Skin of body (tissue), 2 donors: ENCODE measurements around the genes ZCCHC18, VSIG1, IRS4, TMEM164 and CHRDL1.

GRCh38 chrX:104112127-104113117 lies at the start of gene ZCCHC18:
ZCCHC18 (plus strand) TSS chrX:104112523.
- RAMPAGE, long total RNA = no peak

DNA sequence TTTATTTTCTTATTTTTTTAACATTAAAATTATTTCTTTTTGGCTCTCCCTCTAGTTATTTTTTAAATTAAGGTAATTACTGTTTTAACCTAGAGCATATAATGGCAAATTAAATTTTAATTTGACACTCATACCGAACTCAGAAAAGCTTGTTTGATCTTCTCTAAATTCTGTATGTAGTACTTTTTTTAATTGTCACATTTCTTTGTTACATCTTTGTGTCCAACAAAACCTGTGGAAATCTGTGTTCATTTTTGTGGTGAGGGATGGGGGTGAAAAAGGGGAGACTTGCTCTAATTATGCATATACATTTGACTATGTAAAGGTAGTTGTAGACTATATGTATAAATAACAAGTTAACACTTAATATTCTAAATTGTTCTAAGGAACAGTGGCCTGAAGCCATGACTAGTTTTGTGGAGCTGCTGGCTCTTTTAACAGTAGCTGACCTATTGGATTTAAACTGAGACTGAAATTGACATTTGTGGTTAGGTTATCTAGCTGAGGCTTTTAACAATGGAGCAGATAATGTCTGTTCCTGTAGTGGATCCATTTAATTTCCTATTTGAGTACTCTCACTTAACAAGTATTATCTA lies 27.9 kb downstream of the FAM199X start:
- RAMPAGE, long total RNA = no peak

- RAMPAGE, long total RNA = no peak
Observed at GRCh38 chrX:106007598-106008431, 30.7 kb downstream of the SERPINA7 start.

DNA sequence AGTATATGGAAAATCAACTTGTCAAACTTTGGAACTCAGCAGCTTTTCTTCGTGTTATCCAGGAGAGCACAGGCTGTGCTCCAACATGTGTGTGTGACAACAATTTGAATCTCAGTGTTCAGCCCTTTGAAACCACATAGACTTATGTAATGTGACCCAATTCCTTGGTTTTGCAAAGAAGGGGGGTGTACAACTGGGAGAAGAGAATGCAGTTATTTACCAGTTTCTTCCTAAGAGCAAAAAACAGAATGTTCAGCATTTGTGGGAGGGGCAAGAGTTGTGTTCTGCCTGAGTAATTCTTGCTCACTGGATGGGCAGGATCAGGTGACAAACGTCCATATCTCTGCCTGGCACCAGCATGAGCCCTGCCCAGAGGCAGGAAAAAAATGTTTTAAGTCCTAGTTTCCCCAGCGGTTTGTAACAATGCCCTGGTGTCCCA lies 72.0 kb downstream of the PRPS1 start:
- RAMPAGE, long total RNA = no peak

DNA sequence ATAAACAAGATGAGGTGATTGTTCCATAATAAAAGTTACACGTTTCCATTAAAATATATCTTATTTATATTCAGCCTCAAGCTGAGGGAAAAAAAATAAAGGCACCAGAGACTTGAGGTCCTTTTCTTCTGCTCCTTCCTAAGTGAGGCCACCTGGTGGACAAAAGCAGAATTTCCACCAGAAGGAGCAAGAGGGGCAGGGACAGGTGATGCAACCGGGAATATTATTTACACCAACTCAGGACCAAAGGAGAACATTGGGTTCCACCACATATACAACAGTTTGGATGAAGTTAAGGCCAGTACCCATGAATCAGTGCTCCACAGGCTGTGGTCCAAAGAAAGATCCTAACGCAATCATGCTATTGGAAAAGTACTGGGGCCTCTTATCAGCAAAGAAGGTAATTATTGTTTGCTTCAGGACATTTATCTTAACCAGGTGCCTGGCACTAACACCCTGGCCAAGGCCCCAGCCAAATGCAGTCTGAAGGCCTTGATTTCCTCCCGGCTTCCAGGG lies 57.4 kb downstream of the TSC22D3 start:
- RAMPAGE, long total RNA = no peak

GRCh38 chrX:107726745-107727314 lies 48.8 kb downstream of the TSC22D3 start:
- RAMPAGE, long total RNA = no peak

DNA sequence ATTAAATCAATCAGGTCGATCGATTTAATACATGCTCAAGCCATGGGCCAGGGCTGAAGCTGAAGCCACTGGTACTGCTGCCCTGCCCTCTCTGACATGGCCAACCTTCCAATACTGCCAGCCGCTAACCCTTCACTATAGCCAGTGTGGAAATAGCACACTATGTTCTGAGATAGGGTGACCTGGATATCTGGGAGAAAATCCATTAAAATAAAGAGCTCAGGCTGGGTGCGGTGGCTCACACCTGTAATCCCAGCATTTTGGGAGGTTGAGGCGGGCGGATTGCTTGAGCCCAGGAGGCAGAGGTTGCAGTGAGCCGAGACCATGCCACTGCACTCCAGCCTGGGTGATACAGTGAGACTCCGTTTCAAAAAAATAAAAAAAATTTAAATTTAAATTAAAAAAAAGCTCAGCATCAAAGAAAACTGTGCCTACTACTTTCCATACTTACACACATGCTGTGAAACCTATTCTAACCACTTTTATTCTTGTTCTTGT lies 31.4 kb downstream of the TSC22D3 start:
- RAMPAGE, long total RNA = no peak

DNA sequence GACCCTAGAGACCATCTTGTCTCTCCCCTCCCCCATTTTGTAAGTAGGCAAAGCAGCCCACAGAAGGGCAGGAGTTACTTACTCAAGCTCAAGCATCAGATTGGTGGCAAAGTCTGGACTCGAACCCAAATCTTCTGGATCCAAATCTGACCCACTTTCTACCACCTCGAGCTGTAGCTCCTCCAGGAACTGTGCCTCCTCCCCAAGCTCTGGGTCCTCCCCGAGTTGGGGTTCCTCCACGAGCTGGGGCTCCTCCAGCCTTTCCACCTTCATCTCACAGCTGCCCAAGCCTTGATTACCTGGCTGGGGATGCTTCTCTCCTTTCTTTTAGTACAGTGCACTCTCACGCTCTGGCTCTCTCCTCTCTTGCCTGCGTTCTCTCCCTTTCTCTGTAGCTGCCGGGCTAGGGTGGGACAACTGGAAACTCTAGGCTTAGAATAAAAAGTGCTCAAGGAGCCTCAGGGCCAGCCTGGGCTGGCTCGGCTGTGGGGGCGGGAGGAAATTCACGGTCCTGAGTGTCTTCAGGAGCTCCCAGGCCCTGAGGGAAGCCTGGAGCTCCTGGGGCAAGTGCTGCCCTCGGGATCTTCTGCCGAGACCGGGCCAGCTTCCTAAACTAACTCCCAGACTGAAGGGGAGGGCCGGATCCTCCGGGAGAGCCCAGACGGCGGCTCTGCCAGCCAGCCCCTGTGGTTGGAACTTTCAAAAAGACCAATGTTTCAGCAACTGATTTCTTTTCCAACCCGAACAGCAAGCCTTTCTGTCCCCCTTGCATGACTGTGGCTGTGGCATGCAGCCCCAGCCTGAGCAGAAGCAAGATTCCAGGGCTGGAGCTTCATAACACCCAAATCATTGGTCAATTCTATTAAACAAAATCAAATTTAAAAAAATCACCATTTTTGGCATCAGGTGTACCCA lies 15.9 kb downstream of the TSC22D3 start:
- RAMPAGE, long total RNA = no peak

DNA sequence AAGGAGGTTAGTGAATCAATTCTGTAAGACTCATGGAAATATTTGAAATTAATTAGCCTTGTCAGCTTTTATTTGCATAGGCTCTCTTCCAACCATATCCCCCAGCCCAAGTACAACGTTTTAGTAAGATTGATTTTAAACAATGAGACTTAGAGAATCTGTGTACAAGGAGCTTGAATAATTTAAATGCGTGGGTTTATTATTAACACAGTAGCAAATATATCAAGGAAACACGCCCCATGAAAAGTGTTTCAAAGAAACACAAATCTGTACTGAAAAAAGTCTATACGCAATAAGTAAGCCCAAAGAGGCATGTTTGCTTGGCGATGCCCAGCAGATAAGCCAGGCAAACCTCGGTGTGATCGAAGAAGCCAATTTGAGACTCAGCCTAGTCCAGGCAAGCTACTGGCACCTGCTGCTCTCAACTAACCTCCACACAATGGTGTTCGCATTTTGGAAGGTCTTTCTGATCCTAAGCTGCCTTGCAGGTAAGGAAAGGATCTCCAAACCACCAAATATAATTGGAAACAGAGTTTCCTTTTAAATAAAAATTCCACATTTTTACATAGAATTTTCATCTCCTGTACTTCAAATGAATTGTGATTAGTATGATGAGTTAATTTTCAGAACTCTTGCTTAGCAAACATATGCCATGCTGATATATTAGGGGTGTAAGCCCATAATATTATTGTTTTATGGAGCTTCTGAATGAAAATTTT lies at the start of gene VSIG1:
Gene VSIG1 (plus strand): TSS at position 374 of the 719 bp plus-strand sequence.
- RAMPAGE, long total RNA = no peak

DNA sequence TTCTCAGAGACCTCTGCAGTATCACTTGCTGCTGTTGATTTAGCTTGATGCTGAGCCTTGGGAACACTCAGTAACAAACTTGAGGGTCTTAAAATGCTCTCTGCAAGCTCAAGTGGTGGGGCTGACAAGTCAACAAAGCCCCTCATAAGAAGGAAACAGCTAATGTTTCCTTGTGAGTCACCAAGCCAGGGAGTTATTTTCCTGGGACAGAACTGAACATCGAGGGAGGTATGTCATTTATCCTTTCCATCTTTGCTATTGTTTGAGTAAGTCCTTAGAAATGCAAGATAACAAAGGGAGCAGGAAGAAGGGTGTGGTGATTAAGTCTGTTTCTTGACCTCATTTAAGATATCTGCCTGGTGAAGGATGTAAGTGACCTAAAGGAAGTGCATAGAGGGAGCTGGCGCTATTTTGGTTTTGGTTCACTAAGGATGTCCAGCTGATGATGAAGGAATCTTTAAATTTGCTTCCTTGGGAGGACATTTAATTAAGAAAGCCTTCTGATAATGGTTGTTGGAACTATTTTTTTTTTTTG lies 39.9 kb downstream of the ATG4A start:
- RAMPAGE, long total RNA = no peak

DNA sequence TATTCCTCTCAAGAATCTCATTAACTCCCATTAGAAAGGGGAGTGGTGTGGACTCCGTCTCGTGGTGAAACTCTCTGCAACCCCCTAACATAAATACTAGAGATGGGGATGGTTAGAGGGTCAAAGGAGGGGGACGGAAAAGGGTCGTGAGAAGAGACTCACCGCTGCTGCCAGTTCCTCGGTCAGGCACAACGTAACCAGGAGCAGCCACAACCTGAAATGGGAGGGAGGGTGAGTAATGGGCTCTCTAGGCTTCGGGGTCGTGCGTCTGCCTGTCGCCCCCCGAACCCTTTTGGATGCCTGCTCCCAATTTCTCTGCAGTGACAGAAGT lies 477 bp downstream of the COL4A6 start:
- RAMPAGE, long total RNA = no peak

GRCh38 chrX:108732588-108733234 lies 3.7 kb downstream of the IRS4 start:
- RAMPAGE, long total RNA = no peak

- RAMPAGE, long total RNA = no peak
Observed at GRCh38 chrX:108736268-108737013, at the start of gene IRS4. IRS4 (minus strand) TSS chrX:108736563.

DNA sequence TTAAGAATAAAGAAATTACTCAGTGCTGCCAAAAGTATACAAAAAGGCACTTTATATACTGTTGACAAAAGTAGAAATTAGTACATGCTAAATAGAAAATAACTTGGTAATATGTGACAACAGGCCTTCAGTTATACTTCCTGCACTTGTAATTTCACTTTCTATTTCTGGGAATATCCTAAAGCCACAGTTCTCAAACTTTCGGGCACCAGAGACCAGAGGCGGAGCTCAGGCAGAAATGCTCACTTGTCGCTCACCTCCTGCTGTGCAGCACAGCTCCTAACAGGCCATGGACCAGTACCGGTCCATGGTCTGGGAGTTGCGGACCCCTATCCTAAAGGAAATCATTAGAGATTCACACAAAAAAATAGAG lies 25.8 kb downstream of the ACSL4 start:
- RAMPAGE, long total RNA = no peak

- RAMPAGE, long total RNA = no peak
Observed at GRCh38 chrX:109848188-109849002, 115.3 kb upstream of the ACSL4 start.

DNA sequence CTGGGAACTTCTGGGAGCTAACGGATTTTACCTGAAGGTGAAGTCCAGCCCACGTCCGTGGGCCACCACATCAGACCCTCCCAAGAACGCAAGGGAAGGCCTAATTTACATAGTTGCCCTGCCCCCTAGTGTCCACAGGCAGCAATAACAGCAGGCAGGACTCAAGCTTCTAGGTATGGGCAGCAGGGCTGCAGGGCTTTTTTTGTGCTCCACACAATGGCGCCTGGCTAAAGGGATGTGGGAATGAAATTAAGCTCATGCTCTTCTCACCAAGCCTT lies 112.0 kb upstream of the TMEM164 start:
- RAMPAGE, long total RNA = no peak

GRCh38 chrX:110003021-110003443 lies at the start of gene TMEM164:
TMEM164 (plus strand) TSS chrX:110003114.
- RAMPAGE, long total RNA = no peak

DNA sequence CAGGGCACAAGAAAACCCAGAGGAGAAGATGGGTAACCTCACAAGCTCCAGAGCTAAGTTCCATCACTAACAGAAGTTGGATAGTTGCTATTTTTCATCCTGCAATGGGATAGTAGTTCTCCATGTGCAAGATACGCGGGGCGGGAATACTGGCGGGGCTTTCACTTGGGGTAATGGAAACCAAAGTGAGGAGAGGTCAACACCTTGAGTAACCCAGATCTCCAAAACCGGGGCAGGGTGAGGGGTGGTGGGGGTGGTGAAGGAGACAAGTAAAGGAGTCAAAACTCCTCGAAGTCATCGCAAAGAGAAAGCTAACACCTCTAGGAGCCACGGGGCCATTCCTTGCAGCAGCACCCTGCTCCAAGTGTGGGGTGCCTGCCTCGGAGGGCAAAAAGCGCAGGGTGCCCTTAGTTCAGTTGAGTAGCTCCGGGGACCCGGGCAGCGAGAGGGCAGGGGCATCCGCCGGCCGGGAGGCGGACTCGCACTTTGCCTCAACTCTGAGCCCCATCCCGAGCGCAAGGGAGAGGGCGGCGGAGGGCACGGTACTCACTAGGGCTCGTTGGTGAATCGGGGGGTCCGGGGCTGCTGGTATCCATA lies 738 bp downstream of the AMMECR1 start:
- RAMPAGE, long total RNA = no peak

DNA sequence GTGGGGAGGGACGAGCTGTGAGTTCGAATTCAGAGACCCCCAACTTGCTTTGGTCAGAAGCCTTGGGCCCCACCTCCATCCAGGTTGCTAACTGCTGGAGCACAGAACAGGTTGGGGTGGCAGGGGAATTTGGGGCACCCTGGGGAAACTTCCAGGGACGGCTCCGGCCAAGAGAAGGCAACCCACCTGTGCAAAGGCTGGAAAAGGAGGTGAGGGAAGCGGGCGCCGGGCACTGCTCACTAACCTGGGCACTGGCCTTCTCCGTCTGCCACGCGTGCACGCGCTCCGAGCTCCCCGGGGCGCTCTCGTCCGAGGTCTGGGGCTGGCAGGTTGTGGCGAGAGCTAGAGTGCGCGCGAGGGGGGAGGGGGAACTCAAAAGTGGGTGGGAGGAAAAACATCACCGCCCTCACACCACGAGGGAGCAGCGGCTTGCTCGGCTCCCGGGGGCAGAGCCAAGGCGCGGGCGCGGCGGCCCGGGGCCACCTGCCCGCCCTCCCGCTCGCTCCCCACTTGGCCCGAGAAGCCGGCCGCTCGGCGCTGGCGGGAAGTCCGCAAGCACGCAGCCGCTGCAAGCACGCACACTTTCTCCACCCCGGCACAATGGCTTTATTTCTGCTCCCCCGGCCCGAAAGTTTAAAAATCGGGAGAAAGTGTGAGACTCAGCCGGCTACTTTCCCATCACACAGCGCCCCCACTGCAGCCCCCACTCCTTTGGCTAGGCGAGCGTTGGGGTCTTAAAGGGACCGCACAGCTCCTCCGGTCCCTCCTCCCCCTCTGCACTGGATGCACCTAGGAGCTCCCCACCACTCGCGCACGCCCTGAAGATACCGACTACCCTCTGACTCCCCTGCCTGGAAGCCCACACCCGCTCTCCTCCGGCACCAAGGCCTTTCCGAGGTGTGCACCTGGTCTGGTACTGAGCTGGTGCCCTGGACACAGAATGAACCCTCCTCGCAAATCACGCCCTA lies at the start of gene CHRDL1:
Gene CHRDL1 (minus strand): TSS at position 318 of the 968 bp plus-strand sequence.
- RAMPAGE, long total RNA = no peak

GRCh38 chrX:110985539-110986076 lies 110.4 kb upstream of the PAK3 start:
- RAMPAGE, long total RNA = no peak